Epithelial cell of proximal tubule (primary cell): ENCODE measurements around the gene KATNAL1.

DNA sequence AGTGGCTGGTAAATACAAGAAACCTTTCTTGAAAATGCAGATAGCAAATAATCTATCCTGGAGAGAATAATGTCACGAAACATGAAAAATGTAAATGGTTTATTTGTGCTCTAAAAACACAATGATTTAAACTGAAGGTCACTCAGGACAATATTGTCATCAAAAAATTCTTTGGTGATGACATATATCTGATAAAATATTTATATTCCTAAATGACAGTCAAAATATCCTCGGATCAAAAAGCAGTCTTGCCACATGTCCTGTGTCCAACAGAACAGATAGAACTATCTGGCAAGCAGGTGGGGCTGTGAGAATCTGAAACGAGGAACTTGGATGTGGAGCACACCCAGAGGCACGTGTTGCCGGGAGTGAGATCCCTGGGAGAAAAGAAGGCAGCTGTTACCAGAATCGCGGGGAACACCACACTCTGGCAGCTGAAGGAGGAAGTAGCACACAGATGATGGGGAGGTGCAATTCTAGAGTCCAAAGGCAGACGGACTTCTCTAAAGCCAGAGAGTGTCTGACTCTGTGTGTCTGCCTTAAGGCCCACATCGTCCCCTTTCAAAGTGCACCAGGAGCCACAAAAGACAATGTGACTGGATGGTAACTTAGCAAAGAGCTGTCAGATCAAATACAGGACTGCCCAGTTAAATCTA, 22.4 kb downstream of the SLC7A1 start:
- RAMPAGE, long total RNA = no peak
- RRBS = no CpG with 5 or more reads among the region's 9 CpGs

DNA sequence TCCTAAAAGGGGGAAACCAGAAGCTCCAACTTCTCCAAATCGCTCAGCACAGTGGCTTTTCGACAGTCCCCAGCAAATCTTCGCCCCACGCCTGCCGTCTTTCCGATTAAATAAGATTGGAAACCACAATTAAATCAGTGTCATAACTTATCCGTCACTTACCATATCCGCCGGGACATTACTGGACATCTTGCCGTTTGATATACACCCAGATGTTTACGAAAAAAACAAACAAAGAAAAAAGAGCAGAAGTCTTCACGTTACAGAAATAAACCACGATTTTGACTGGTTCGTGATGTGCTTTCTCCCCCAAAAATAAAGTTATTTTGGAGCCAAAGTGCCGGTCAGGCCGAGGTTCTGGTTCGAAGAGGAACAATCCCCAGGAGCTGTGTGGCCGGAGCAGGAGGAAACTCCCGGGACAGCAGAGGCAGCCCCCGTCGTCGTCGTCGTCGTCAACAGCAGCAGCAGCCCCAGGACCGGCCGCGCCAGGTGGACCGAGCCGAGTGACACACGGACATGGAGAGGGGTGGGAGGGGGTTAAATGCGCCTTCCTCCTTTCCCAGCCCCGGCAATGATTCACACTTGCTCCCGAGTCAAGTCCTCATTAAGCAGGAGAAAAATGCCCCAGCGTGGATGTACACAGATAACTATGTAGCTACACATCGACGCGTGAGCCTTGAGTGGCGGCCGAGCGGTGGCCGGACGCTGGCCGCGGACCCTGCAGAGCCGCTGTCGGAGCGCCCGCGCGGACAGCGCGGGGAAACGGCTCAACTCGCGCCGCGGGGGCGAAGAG, 871 bp downstream of the UBL3 start:
- RAMPAGE, long total RNA = no peak
- RRBS = 1% methylated on average over 31 of the region's 59 CpGs

DNA sequence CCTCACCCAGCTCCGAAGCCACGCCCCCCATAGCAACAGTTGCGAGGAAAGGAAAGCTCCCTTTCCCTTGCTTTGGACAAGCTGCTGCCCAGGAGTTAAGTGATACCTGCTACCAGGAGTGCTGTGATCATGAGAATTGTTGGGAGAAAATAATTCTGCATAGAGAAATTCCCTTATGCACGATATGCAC, 260 bp upstream of the UBL3 start:
- RAMPAGE, long total RNA = no peak
- RRBS = no CpG with 5 or more reads among the region's 4 CpGs

DNA sequence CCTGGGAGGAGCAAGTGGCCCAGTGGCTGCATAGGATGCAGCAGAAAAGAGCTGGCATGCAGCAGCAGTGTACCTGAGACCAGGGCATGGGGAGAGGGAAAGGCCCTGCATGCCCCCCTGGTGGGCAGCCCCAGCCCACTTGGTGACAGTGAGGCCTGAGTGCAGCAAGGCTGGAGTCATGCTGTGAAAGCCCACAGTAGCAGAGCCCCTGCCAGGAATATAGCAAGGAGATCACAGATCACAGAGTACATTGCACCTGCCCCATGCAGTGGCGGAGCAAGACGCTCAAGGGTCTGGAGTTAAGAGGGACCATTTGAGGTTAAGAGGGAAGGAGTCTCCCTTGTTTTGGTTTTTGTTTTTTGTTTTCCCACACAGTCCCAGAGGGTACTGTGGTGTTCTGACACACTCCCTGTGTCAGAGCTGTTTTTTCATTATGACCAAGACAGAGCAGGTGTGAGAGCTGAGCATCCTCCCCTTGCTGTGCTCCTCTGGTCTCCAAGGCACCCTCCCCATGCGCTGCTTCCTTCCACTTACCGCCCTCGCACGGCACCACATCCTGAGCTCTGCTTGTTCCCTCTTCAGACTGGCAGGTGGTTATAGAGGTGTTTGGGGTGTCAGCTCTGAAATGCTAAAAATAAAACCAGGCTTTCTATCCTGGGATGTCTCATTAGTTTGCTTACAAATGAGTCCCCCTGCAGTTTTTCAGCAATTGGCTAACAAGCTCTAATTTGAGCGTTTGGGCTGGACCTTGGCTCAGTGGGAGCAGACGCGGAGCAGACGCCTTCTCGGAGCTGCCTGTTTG, 85.1 kb upstream of the UBL3 start:
- RAMPAGE, long total RNA = no peak
- RRBS = no CpG with 5 or more reads among the region's 11 CpGs

DNA sequence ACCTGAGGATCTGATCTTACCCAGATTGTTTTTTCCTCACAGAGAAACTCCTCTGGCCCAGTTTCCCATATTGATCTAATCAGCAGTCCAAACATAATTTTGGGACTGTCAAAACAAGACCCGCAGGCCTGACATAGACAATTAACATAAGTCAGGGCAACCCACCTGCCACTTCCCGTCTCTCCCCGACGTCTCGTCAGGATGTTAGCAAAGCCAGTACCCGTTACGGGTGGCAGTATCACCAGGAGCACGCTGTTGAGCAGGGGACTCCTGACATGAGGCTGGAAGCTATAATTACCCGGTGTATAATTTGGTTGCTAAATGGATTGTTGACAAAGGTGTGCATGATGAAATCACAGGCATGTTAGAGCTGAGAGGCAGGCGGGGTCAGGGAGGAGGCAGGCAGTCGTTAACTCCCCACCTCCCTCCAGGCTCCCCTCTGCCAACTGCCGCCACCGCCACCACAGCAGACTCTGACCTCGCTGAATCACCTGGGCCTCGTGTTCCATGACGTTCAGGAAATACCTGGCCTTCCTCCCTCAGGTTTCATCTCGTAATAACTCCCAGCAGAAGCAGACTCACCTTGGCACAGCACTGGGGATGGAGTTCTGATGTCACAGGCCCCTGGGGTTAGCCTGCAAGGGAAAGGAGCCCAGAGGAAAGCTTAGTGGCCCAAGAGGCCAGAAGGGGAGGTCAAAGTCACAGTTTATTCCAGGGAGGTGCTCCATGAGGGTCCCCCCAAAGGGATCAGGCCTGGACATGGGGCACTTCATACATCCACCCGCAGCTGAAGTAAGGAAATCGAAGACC, 198.5 kb downstream of the KATNAL1 start:
- RAMPAGE, long total RNA = no peak
- RRBS = no CpG with 5 or more reads among the region's 19 CpGs

DNA sequence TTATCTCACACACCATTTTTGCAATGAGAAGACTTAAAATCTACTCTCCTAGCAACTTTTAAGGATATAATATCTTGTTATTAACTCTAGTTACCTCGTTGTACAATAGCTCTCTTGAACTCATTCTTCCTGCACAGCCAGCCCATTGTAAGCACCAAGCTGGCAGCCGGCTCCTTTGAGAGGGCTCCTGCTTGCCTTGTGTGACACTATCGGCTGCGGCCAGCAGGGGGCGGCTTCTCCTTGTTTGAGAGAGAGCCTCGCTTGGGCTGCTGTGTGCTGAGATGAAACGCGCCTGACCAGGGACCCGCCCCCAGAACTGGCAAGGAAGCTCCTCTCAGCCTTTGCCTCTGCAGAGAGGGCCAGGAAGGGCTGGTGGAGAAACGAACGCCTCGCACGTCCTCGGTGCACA, 174.8 kb downstream of the KATNAL1 start:
- RAMPAGE, long total RNA = no peak
- RRBS = no CpG with 5 or more reads among the region's 14 CpGs

DNA sequence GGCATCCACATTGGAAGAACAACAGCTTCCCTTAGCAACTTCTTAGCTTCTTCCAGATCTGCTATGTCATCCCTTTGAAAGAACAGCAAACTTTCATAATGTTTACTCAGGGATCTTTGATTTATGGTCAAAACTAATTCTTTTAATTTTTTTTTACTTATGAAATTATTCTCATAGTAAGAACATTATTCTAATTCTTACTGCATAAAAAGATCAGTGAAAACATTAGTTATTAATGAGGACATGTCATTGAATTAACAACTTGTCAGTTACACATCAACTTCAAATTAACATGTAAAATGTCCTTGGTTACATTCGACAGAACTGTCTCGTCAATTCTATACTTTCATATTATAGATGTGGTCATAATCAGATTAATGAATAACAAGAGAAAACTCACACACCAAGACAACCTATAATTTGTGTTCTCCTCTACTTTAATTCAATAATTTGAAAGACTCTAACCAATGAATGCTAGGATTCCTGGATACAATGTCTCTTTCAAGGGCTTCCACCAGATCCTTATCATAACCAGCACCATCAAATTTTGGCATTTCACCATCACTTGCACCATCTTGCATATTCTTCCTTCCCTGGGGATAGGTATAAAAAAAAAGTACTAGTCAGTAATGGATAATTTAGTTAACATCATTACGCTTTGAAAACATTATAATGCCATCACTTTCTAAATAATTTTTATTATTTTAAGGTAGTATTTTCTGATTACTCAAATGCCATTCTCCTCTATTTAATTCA, 66.7 kb downstream of the KATNAL1 start:
- RAMPAGE, long total RNA = no peak
- RRBS = no CpG with 5 or more reads among the region's 3 CpGs

GRCh38 chr13:30306461-30307780, at the start of gene KATNAL1:
TSS of gene KATNAL1 (minus strand) at chr13:30307551.
- RAMPAGE, long total RNA = start-site peak on the minus strand at chr13:30307412-30307483, 120 and 40 reads in 2 replicates
- RRBS = 2% methylated on average over 5 of the region's 103 CpGs

DNA sequence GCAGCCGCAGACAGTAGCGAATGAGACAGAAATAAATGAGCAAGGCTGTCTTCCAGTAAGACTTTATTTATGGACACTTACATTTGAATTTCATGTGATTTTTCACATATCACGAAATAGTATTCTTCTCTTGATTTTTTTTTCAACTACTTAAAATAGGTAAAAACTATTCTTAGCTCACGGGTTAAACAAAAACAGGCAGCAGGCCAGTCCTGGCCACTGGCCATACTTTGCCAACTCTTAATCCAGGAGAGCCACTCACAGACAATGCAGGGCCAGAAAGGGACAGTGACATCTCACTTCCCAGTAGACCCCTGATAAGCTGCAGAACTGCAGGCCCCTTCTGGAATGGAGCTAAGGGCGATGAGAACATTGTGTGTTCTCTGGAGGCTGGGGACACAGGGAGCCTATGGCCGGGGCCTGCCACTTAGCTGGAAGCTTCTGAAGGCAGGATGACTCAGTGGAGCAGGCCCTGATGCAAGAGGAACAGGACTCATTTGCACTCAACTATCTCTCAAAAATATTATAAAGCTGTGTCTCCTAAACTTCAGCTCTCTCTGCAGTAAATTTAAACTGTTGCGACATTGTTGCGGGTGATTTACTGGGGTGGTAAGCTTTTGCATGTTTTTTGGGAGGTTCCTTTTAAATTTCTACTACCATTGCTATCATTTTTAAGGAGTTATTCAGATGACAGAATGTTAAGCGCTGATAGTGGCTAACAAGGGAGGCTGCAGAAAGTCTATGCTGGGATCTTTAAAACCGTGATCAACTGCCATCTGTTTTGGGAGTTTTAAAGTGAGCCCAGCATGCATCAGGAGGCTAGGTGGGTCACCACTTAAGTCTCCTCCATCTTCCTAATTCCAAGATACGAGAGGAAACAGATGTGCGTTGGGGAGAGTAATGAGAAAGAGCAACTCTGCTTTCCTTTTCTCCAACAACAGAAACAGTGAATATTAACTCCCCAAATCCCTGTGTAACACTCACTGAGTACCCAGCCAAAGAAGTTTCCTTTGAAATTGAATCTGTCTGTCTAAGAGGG, 33.2 kb upstream of the KATNAL1 start:
- RAMPAGE, long total RNA = no peak
- RRBS = no CpG with 5 or more reads among the region's 12 CpGs

- RAMPAGE, long total RNA = no peak
- RRBS = 91% methylated on average over 2 of the region's 13 CpGs
Observed at GRCh38 chr13:30542057-30542566, 75.6 kb upstream of the USPL1 start.

DNA sequence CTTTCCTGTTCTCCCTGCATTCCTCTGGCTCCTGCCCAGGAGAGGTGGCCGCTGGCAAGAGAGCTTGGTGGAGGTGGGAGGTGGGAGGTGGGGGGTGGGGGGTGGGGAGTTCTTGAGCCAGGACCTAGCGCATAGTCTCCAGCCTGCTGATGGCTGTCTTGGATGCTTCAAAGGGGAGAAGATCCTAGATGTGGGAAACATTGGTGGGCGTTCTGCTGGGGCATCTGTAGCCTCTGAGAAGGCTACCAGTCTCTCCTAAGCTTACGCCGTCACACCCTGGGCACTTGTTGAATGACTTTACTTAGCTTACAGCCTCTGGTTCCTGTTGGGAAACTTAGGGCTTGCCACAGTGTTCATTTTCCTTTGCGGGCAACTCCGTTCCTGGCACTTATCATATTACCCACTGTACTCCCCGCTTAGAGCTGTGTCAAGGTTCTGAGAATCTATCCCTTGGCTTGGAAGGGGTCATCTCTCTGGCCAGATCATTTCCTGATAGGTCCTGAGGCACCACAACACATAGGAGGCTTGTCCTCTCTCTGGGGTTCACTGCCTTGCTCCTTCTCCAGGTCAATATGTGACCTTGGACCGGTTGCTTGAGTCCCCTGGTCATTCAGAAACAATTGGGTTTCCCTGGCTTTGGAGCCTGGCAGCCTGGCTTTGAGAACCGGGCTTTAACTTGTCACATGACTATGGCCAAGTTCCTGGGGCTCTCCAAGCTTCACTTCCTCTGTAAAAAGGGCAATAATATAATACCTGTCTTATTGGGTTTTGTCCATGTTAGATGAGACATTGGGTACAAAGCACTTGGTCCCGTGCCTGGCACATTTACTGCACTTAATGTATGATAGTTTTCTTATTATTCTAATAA, 20.6 kb upstream of the ALOX5AP start:
- RAMPAGE, long total RNA = no peak
- RRBS = 64% methylated on average over 2 of the region's 11 CpGs

- RAMPAGE, long total RNA = no peak
- RRBS = no CpG with 5 or more reads among the region's 3 CpGs
Observed at GRCh38 chr13:30739601-30739985, 4.2 kb downstream of the ALOX5AP start.

- RAMPAGE, long total RNA = no peak
- RRBS = no CpG with 5 or more reads among the region's 7 CpGs
Observed at GRCh38 chr13:30745932-30746316, 10.6 kb downstream of the ALOX5AP start.

GRCh38 chr13:30816587-30817265, 81.4 kb downstream of the ALOX5AP start:
- RAMPAGE, long total RNA = no peak
- RRBS = no CpG with 5 or more reads among the region's 9 CpGs

DNA sequence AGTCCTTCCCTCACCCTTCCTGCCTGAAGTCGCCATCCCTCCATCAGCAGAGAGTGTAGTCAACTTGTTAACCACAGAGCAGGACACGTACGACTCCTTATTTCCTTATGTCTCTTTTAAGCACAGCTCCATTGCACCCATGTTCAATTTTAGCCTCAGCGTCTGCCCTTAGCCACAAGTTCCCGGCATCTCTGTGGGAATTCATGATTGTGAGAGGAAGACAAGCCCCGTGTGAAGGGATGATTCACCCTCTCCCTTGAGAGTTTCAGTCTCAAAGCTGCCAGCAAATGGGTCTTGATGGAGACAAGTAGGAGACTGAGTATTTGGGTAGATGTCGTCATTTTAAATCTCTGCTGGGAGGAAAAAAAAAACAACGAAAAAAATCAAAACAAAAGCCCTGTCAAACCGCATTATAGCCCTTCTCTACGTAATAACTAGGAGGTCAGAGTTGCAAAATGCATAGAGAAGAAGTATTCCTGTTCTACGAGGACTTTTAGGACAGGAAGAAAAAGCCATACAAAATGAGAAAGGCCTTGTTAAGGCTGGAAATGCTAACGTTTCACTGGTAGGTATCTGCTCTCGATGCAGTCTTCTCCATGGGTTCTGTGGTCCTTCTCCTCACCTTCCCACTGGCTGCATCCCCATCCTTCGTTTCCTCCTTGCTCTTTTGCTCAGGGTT, 58.1 kb upstream of the MEDAG start:
- RAMPAGE, long total RNA = no peak
- RRBS = no CpG with 5 or more reads among the region's 14 CpGs

- RAMPAGE, long total RNA = no peak
- RRBS = no CpG with 5 or more reads among the region's 7 CpGs
Observed at GRCh38 chr13:30898708-30899492, 7.2 kb upstream of the MEDAG start.

GRCh38 chr13:31090971-31091579, 70.6 kb downstream of the HSPH1 start:
- RAMPAGE, long total RNA = no peak
- RRBS = no CpG with 5 or more reads among the region's 14 CpGs

- RAMPAGE, long total RNA = no peak
- RRBS = no CpG with 5 or more reads among the region's 6 CpGs
Observed at GRCh38 chr13:31286590-31287471, 87.1 kb downstream of the B3GLCT start.

DNA sequence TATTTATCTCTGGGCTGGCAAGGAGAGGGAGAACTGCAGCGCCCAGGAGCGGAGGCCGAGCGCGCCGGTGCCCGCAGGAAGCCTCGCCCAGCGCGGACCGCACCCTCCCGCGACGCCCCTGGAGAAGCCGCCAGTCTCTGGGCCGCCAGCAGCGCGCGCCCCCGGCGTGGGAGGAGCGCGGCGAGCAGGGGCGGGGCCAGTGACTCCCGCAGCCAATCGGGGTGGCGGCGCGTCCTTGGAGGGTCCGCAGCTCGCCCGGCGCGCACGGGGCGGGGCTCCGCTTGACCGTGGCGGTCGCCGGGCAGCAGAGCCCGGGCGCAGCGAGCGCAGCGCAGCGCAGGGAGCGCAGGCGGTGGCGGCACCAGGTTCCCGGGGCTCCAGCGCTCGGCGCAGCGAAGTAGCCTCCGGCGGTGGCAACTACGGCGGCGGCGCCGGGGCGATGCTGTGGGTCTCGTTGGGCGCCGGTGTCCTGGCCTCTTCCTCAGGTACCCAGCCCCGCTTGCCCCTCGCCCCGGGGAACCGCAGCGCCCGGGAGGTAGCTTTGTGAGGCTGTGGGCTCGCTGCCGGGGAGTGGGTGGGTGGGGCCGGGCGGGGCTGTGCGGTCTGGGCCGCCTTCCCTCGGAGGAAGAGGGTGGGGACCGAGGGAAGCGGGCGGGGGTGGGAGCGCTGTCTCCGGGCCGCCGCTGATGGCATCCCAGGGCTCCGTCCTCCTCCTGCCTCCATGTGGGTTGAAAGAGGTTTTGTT, 107.3 kb downstream of the RXFP2 start:
- RAMPAGE, long total RNA = no peak
- RRBS = 1% methylated on average over 56 of the region's 88 CpGs

- RAMPAGE, long total RNA = no peak
Observed at GRCh38 chr13:32032034-32032294, 390 bp downstream of the FRY start.